CMK (cell line): ENCODE data around the genes GPR132 and TMEM121.

DNA sequence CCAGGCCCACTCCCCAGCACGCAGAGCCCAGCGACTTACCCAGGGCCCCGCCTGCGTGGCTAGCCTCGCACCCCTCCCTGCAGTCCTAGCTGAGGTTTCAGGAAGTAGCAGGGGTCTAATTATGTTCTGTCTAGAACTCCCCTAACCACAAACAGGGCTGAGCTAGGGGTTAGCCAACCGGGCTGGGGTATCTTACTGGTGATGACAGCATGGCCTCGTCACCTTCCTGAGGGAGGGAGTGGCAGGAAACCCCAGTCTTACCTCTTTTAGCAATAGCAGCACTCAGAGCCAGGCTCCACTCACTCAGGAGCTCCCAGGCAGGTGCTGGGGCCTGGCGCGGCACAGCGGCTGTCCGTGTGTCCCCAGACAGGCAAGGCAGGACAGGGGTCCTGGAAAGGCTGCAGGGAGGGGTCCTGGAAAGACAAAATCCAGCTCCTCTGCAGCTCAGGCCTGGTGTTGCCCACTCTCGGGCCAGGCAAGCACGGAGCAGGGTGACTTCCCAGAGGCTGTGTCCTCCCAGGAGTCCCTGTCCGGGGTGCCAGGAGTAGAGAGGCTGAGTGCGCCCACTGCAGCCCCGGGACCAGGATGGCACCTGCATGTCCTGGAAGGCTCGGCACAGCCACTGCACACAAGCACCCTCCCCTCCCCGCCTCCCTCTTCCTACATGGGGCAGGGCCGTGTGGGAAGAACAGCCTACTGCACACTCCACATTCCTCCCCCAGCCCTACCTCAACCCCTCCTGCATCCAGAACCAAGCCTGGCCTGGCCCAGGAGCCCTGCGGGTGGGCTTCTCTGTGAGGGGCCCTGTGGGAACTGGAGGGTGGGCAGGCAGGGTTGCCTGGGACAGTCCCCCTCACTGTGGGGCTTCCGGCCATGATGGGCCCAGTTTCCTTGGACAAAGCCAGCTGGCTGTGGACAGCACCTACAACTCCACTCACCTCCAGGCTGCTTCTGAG lies at the start of gene GPR132:
TSS of gene GPR132 (minus strand) at position 91 of the 956 bp plus-strand sequence.
- RRBS, result 56% methylated on average over 3 of the region's 21 CpGs

DNA sequence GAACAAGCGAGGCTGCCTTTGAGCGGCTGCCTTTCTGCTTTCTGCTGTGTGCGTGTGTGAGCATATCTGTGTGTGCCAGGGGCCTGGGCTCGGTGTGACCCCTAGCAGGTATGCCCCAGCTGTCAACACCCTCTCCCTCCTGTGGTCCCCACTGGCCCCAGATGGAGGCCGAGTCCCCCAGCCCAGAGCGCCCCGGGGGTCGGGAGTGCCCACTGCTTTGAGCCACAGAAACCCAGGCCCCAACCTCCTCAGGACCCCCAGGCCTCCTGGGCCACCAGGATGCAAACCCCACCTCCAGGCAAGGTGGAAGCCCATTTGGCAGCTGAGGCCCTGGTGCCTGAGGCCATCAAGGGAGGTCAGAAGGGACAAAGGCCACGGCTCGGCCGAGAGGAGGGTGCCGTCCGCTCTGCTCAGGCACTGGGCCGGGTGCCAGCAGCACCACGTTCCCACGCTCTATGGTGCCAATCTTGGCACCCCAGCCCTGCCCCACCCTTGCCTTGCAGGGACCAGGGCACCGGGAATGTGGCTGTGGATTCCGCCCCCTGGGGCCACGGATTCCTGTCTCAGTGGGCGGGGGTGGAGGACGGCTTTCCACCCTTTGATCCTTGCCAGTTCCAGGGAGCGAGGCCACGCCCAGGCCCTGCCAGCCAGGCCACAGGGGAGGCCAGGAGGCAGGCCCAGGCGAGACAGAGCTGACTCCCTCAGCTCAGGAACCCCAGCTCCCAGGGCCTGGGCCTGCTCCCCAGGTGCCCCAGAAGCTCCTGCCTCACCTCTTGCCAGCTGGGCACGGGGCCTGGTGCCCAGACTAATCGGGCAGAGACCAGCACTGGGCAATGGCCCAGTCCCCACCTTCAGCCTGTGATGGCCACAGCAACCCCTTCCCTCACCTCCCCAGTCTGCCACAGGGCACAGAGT lies 26.2 kb upstream of the GPR132 start:
- RRBS, result 55% methylated on average over 4 of the region's 26 CpGs

DNA sequence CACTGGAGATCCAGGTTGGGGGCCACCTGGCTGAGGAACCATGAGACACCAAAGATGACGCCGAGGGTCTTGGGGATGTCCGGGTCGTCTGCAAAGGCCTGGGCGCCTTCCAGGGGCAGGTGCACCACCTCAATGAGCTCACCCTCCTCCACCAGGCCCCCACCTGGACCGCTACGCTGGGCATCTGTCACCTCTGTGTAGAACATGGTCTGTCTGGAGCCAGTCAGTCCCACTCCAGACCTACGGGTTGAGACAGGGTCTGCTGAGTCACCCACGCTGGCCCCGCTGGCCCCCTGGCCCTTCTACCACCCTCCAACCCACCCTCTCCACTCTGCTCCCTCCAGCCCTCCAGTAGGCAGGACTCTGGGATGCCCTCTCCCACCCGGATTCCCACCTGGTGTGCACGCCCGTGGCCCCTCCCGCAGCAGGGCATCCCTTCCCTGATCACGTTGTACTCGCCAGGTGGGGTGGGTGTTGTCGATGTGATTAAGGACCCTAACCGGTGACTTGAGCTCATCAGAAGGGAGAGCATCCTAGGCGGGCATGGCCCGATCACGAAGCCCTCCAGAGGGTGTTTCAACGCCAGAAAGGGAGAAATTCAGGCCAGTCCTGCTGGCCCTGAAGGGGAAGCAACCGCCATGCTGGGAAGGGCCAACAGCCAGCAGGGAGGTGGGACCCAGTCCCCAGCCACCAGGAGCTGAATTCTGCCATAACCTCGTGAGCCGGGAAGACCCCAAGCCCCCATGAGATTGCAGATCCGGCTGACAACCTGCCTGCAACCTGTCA lies 4.6 kb upstream of the JAG2 start:
- RRBS, result no CpG with 5 or more reads among the region's 26 CpGs

- RRBS, result 32% methylated on average over 5 of the region's 15 CpGs
Observed at GRCh38 chr14:105176519-105176898, 4.6 kb downstream of the NUDT14 start.

GRCh38 chr14:105182524-105183218 lies 1.6 kb upstream of the NUDT14 start:
- RRBS, result 38% methylated on average over 6 of the region's 19 CpGs

DNA sequence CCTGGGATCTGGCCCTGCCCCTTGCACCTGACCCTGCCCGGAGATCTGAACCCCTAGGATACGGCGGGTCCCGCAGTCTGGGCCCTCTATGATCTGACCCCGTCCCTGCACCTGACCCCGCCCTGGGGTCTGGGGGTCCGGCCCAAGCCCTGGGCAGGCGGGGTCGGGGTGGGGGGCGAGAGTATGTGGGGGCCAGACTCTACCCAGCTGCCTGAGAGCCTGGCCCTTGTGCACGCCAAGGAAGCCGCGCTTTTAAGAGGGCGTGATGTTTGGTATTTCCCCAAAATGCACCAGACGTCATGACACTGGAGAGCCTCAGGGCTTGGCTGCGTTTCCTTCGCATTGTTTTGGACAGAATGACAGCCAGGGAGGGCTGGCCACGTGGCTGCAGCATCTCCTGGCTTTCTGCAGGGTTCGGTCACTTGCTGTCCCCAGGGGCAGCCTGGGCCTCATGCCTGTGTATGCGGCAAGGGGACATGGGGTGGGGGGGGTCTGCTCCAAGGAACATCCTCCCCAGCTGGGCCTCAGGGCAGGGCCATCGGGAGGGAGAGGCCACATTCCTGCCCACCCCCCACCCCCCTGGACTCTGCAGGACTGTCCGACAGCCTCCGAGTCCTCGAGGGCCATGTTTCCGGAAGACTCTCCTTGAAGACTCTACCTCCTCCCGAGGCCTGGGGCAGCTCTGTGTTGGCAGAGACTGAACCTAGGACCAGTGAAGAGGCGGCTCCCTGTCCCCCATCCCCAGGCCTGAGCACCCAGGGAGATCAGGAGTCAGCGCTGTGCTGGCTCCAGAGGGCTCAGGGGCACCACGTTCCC lies 16.2 kb upstream of the NUDT14 start:
- RRBS, result 7% methylated on average over 6 of the region's 29 CpGs

GRCh38 chr14:105292662-105293338 lies 8.0 kb downstream of the BRF1 start:
- RRBS, result no CpG with 5 or more reads among the region's 19 CpGs

- RRBS, result no CpG with 5 or more reads among the region's 14 CpGs
Observed at GRCh38 chr14:105317044-105317397, 2.5 kb downstream of the PACS2 start.

GRCh38 chr14:105375537-105376220 lies 22.7 kb upstream of the TEX22 start:
- RRBS, result no CpG with 5 or more reads among the region's 7 CpGs

DNA sequence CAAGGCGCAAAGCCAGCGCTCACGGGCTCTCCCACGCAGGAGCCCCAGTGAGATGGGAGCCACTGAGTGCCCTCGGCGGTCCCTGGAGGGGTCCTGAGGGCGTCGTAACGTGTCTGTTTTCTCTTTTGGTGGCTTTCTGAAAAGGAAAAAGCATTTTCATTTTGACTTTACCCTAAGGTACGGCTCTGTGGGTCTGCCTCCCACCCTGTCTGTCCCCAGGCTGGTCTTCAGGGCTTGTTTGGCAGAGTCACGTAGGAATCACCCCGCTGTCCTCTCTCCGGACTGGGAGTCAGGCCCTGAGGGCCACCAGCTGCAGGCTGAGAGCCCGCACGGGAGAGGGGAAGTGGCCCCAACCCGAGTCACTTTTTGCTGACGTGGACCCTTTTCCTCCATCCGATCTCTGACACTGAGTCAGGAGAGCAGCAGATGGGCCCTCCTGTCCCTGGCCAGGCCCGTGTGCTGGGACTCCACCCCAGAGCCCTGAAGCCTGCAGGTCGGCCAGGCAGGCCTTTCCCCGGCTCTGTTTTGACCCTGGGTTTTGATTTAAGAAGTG lies 12.7 kb upstream of the TEX22 start:
- RRBS, result no CpG with 5 or more reads among the region's 21 CpGs

DNA sequence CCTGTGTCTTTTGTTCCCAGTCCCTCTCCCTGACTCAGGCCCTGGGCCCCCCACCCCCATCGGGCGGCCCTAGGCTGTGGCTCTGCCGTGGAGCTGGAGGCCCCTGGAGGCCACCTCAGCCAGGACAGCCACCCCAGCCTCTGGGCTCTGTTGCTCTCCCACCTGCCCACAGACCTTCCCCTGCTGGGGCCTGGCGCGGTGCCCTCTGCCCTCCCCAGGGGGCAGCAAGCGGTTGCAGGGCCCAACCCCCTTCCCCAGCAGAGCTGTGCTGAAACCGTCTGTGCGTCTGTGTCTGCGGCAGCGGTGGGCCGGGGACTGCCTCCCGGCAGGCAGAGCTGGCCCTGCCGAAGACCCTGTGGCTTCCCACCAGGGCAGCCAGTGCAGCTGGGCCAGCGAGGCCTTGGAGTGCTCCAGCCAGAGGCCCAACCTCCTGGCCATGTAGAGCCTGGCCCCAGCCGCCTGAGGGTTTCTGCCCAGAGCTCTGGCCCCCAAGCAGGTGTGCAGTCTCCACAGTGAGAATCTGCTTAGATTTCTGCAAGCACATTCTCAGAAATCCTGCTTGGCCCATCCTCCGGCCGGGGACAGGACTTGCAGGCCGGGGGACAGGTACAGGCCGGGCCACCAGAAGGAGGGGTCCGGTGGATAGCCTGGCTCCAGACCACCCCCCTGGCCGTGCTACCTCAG lies 3.7 kb upstream of the CRIP2 start:
- RRBS, result 87% methylated on average over 2 of the region's 21 CpGs

- RRBS, result no CpG with 5 or more reads among the region's 13 CpGs
Observed at GRCh38 chr14:105482726-105483104, 4.0 kb upstream of the CRIP1 start.

- RRBS, result 1% methylated on average over 26 of the region's 45 CpGs
Observed at GRCh38 chr14:105491421-105491859, 394 bp downstream of the TEDC1 start.

DNA sequence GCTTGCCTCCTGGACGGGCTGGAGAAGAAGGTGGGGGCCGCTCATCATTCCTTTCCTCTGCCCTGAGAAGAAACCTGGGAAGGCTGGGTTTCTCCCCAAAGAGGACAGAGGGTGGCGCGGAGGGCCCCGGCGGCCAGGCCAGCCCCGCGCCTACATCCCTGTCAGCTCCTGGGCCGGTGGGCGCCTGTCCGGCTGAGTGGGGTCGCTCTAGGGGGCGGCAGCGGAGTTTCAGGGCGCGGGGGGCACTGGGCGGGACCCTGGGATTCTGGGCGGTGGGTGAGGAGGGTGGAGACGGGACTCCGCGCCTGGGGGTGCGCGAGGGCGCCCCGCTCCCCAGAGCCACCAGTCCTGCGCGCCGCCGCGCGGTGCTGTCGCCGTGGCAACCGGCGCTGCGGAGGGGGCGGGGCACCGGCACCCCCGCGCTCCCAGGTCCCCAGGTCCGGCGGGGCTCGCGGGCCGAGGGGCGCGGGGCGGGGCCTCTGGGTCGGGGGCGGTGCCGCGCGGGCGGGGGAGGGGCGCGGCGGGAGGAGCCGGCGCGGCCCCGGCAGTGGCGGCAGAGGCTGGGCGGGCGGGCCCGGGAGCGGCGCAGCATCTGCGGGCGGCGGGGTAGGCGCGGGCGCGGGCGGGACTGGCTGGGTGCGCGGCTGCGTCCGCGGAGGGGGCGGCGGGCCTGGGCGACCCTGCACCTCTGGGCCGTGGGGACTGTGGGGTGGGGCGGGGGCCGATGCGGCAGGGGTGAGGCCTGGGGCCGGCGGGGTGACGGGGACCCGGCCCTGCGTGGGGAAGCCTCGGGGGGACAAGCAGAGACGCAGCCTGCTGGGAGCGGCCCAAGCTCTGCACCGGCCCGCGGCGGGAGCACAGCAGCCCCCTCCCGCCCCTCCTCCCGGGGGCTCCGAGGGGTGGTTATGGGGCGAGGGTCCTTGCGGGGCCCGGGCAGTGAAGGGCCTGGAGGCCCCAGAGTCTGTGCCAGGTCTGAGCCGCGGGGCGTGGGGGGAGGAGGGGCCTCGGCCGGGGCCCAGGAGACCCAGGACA lies at the start of gene TMEM121:
TSS of gene TMEM121 (plus strand) at position 536 of the 1,032 bp plus-strand sequence.
- RRBS, result 29% methylated on average over 37 of the region's 110 CpGs

GRCh38 chr14:105527080-105527758 lies 836 bp downstream of the TMEM121 start:
- RRBS, result no CpG with 5 or more reads among the region's 46 CpGs

DNA sequence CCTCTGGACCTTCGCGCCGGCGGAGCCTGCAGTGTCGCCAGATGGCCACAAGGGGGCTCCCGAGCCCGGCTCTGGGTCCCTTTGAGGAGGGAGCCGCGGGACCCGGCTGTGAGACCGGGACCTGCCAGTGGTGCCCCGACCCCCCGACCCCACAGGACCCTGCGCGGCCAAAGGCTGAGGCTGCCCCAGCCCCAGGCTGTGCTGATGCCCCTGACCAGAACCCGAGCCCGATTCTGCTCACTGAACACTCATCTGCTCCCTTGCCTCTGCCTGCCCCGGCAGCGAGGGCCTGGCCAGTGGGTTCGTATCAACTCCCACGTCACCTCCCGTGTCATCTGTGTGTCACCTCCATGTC lies 11.6 kb downstream of the TMEM121 start:
- RRBS, result 1% methylated on average over 5 of the region's 22 CpGs

DNA sequence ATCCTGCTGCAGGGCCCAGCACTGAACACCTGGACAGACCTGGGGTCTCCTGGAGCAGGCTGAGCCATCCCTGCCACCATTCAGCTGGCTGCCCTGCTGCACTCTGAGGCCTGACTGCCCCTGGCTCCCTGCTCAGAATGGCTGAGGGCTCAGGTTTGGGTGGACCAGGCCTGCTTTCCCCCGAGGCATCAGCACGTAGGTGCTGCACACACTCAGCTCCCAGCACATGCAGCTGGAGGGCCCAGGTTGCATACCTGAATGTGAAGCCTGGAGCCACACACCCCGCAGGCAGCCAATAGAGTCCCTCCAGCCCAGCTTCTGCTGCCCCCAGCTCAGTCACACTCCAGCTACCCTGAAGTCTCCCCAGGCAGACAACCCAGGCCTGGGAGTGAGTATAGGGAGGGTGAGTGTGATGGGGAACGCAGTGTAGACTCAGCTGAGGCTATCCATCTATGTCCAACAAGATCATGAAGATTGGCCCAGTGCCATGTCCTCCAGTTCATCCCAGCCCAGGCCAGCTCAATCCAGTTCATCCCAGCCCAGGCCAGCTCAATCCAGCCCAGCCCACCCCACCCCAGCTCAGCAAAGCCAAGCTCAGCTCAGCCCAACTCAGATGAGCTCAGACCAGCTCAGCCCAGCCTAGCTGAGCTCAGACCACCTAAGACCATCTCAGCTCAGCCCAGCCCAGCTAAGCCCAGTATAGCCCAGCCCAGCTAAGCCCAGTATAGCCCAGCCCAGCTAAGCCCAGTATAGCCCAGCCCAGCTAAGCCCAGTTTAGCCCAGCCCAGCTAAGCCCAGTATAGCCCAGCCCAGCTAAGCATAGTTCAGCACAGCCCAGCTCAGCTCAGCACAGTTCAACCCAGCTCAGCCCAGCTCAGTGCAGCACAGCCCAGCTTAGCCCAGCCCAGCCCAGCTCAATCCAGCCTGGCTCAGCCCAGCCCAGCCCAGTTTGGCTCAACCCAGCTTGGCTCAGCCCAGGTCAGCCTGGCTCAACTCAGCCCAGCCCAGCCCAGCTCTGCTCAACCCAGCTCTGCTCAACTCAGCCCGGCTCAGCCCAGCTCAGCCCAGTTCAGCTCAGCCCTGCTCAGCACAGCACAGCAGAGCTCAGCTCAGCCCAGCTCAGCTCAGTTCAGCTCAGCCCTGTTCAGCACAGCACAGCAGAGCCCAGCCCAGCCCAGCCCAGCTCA lies 330.5 kb downstream of the TMEM121 start:
- RRBS, result no CpG with 5 or more reads among the region's 5 CpGs

GRCh38 chr14:106174063-106174519 lies 647.7 kb downstream of the TMEM121 start:
- RRBS, result no CpG with 5 or more reads among the region's 5 CpGs

- RRBS, result no CpG with 5 or more reads among the region's 5 CpGs
Observed at GRCh38 chr14:106360083-106360501, 833.7 kb downstream of the TMEM121 start.

- RRBS, result no CpG with 5 or more reads among the region's 2 CpGs
Observed at GRCh38 chr14:106627488-106627822, 1101.1 kb downstream of the TMEM121 start.